ENCODE measurements around the gene AQP7B.

DNA sequence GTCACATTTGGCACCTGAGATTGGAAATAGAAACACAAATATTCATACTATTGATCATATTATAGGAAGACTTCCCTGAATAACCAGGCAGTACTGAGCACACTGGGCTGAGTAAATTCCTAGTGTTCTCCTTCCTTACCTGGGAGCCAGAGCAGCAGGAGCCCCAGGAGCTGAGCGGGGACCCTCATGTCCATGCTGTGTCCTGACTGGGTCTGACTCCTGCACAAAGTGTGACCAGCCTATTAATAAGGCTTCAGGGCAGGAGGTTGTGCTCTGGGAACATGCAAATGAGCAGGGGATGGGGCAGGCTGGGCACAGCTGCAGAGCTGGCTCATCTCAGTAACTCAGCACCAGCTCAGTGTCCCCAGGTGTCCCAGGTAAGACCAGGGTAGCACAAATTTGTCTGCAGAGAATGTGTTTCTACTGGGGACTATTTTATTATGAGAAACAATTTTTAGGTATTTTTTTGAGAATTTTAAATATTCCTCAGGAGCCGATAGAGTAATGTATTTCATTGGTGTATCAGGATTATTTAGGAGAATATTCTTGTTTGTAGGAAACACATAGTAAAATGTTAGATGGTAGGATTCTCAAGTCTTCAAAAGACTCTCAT lies 256.2 kb downstream of the RPIA start:
- RRBS: no CpG with 5 or more reads among the region's 2 CpGs

DNA sequence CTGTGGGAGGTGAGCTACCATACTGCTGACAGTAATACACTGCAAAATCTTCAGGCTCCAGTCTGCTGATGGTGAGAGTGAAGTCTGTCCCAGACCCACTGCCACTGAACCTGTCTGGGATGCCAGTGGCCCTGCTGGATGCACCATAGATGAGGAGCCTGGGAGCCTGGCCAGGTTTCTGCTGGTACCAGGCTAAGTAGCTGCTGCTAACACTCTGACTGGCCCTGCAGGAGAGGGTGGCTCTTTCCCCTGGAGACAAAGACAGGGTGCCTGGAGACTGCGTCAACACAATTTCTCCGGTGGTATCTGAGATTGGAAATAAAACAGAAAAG lies 451.1 kb downstream of the RPIA start:
- RRBS: no CpG with 5 or more reads among the region's 2 CpGs

DNA sequence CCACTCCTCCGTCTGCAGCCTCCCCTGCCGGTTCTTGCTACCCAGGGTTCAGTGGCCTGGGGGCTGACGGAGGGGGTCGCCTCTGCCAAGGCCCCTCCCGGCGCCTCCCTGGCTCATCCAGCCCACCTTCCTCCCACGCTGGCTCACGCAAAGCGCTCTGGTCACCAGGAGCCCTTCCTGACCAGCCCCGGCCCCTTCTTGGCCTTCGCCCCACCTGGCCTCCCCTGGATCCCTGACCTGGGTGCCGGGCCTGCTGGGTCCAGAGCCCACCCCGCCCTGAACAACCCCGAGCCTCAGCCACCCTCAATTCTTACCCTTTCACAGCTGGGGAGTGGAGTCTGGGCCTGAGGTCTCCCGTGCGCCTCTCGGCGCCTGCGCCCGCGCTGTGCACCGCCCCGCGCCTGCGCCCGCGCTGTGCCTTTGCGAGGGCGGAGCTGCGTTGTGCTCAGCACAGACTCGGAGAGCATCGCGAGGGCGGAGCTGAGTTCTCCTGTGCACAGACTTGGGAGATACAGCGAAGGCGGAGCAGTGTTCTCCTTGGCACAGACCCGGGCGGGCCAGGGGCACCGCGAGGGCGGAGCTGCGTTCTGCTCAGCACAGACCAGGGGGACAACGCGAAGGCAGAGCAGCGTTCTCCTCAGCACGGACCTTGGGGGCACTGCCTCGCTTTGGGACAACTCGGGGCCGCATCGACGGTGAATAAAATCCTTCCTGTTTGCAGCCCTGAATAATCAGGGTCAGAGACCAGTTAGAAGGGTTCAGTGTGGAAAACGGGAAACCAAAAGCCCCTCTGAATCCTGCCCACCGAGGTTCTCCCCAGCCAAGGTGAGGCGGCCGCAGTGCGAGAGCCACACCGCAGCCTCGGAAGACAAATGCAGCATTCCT lies 894.0 kb downstream of the RPIA start:
- RRBS: no CpG with 5 or more reads among the region's 58 CpGs

DNA sequence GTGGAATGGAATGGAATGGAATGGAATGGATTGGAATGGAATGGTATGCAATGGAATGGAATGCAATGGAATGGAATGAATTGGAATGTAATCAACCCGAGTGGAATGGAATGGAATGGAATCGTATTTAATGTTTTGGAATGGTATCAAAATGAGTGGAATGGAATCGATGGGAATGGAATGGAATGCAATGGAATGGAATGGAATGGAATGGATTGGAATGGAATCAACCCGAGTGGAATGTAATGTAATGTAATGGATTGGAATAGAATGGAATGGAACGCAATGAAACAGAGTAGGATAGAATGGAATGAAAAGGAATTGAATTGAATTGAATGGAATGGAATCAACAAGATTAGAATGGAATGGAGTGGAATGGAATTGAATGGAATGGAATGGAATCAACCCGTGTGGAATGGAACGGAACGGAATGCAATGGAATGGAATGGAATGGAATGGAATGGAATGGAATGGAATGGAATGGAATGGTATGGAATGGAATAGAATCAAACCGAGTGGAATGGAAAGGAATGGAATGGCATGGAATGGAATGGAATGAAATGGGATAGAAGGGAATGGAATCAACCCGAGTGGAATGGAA lies 1146.3 kb downstream of the RPIA start:
- RRBS: no CpG with 5 or more reads among the region's 10 CpGs

- RRBS: no CpG with 5 or more reads among the region's 10 CpGs
These were observed at the start of gene AQP7B for GRCh38 chr2:94586855-94587547. Gene AQP7B, plus strand, starts transcription at chr2:94587311.

GRCh38 chr2:95031382-95031572 lies 5.8 kb downstream of the MAL start:
- RRBS: no CpG with 5 or more reads among the region's 4 CpGs

GRCh38 chr2:95275594-95276210 lies 1.5 kb downstream of the PROM2 start:
- RRBS: no CpG with 5 or more reads among the region's 28 CpGs

- RRBS: no CpG with 5 or more reads among the region's 11 CpGs
These were observed 17.8 kb upstream of the FAHD2A start for GRCh38 chr2:95384599-95385302.

- RRBS: no CpG with 5 or more reads among the region's 14 CpGs
These were observed 107.6 kb downstream of the ANKRD36C start for GRCh38 chr2:95883723-95884659.

GRCh38 chr2:95992389-95992989 lies 865 bp upstream of the ANKRD36C start:
- RRBS: 4% methylated on average over 8 of the region's 42 CpGs

DNA sequence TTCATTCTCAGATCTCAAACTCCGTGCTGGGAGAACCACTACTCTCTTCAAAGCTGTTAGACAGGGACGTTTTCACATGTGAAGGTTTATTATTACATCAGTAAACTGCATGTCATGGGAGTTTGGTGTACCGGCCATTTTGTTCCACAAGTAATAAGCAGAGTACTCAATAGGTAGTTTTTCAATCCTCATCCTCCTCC lies 10.1 kb upstream of the ANKRD36C start:
- RRBS: no CpG with 5 or more reads among the region's 3 CpGs

- RRBS: 1% methylated on average over 7 of the region's 49 CpGs
These were observed 18.6 kb upstream of the ANKRD36C start for GRCh38 chr2:96010141-96010757.

DNA sequence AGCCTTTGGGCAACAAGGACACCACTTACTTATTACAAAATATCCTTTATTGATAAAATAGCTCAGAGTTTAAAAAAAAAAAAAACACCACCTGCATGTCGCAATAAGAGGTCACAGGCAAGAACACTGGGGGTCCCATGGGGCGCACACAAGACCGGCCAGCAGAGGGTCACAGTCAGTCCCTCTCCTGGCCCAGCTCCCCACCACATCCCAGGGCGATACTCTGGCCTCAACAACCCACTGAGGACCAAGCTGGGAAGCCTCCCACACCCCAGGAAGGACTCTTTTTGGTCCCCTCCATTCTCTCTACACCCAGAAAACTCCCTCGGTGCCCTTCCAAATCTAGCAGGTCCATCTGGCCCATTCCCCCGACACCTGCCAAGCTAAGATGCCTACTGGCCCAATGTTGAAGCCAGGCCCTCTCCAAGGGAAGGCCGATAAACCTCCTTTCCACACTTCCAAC lies 3.5 kb downstream of the ADRA2B start:
- RRBS: no CpG with 5 or more reads among the region's 7 CpGs

GRCh38 chr2:96208892-96209483 lies 361 bp upstream of the STARD7 start:
- RRBS: 1% methylated on average over 6 of the region's 29 CpGs

- RRBS: no CpG with 5 or more reads among the region's 14 CpGs
These were observed 20.0 kb downstream of the TMEM127 start for GRCh38 chr2:96245463-96246441.

DNA sequence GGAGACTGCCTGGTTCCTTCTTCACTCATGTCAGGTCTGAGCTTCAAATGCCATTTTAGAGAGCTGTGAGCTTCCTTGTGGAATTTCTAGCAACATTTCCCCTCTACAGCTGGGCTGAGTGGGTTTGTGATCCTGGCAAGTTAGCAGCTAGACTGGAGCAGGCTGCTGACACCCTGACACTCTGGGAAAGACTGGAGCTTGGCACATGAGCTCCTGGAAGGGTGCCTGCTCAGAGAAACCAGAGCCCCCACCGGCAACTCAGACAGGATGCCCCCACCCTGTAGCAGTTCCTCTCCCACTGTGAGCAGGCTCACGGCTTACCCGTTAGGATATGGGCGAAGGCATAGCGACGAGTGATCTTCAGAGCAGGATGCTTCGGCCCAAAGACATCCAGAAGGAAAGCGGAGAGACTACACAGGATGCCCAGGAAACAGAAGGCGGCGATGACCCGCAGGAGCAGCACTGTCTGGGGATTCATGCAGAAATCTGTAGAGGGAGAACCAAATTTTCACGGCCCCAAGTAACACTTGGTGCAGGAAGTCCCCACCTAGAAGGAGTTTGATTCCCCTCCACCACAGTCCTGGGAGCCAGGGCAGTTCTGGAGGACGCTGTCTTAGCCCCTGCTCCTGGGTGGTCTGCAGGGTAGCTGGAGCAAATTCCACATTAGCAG lies 11.2 kb downstream of the TMEM127 start:
- RRBS: no CpG with 5 or more reads among the region's 13 CpGs

- RRBS: 2% methylated on average over 27 of the region's 69 CpGs
These were observed 554 bp downstream of the TMEM127 start for GRCh38 chr2:96265092-96265794.

DNA sequence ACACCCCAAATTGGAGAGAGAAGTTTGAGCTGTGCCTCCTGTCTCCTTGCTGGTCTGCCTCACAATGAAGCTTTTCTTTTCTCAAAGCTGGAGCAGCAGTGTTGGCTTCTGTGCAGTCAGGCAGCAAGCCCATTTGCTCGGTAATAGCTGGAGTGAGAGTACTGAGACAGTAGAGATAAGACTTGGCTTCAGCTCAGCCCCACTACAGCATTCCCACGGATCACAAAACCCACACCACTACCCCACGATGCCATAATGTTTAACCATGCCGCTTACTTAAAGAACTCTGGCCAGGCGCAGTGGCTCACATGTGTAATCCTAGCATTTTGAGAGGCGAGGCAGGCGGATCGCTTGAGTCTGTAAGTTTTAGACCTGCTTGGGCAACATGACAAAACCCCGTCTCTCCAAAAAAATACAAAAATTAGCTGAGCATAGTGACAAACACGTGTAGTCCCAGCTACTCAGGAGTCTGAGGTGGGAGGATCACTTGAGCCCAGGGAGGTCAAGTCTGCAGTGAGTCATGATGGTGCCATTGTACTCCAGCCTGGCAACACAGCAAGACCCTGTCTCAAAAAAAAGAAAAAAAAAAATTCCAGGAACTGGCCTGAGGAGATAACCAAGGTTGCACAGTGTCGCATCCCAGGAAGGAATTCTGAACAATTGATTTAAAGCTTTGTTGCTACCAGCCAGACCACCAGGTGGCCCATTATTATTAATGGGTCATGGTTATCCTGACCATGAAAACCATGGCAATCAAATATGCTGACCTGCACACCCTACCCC lies 73.3 kb downstream of the NCAPH start:
- RRBS: no CpG with 5 or more reads among the region's 11 CpGs

DNA sequence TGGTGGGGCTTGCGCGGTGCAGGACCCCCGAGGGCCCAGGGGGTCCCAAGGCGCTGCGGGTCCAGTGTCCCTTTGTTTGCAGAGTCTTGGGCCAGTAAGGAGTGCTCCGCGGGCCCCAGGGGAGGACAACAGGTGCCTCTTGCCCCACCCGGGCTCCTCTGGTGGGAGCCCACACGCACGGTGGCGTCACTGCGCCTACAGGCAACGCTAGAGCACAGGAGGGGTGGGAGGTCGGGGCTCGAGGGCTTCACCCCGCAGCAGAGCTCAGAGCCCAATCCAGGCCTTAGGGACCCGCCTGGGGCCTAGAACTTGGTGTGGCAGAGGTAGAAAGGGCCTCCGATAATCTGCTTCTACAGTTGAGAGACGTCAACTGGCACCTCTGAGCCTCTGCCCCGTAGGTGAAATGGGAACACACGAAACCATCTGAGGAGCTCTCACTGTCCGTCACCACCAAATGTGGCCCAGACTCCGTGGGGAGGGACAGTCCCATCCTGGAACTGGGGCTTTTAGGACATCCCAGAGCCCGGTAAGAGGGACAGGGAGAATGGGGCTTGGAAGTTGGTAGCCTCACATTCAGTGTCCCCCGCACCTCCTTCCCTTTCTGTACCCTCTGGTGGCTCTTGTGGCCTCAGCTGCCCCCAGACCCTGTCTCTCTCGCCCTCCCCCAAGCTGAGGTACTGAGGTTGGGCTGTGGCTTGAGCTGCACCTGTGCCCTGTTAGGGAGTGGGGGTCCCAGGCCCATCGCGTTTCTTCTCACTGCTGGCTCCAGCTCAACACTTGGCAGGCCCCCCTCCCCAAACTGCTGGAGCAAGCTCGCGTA lies 1.5 kb downstream of the ARID5A start:
- RRBS: no CpG with 5 or more reads among the region's 30 CpGs